Fibroblast of the aortic adventitia (primary cell): ENCODE data around the genes TPCN2, CCND1 and FGF4.

DNA sequence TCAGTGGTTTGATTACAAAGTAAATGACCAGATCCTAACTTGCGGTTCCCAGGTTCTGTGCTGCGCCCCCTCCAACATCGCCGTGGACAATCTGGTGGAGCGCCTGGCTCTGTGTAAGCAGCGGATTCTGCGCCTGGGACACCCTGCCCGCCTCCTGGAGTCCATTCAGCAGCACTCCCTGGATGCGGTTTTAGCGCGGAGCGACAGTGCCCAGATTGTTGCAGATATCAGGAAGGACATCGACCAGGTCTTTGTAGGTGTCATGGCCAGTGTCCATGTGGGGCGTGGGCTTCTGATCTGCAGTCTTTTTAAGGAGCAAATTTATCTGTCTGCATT lies 11.0 kb downstream of the IGHMBP2 start:
- CAGE, long polyA plus RNA, result no peak

GRCh38 chr11:68941730-68942469 lies 38.2 kb downstream of the IGHMBP2 start:
- CAGE, long polyA plus RNA, result no peak

- CAGE, long polyA plus RNA, result no peak
Observed at GRCh38 chr11:69002644-69003022, 10.4 kb downstream of the MRGPRF start.

DNA sequence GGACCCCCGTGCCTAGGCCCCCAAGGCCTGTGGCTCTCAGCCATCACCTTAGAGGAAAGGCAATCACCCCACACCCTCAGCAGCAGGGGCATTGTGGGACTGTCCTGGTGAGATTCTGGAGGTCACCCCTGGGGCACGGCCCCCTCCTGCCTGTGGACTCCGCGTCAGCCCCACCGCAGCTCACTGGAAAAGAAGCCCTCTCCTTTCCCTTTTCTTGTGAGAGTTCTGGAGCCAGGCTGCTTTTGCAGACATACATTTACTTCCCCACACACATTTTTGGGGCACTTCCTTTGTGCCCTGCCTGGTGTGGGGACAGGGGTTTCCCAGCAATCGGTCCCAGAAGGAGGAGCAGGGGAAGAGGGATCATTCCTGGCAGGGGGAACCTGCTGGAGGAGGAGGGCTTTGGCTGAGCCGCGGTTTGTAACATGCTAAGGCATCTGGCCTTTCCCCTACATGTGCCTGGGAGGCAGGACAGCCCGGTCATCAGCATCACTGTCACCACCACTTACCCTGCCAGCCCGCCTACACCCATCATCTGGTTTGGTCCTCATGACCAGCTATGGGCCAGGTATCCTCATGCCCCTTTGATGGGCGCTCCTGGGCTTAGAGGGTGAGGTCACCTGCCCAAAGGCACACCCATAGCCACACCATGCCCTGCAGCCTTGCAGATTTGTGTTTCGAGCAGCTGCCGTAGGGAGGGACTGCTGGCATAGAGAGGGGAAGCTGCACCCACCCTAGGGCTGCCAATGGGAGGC lies 2.9 kb downstream of the MRGPRF start:
- CAGE, long polyA plus RNA, result no peak

DNA sequence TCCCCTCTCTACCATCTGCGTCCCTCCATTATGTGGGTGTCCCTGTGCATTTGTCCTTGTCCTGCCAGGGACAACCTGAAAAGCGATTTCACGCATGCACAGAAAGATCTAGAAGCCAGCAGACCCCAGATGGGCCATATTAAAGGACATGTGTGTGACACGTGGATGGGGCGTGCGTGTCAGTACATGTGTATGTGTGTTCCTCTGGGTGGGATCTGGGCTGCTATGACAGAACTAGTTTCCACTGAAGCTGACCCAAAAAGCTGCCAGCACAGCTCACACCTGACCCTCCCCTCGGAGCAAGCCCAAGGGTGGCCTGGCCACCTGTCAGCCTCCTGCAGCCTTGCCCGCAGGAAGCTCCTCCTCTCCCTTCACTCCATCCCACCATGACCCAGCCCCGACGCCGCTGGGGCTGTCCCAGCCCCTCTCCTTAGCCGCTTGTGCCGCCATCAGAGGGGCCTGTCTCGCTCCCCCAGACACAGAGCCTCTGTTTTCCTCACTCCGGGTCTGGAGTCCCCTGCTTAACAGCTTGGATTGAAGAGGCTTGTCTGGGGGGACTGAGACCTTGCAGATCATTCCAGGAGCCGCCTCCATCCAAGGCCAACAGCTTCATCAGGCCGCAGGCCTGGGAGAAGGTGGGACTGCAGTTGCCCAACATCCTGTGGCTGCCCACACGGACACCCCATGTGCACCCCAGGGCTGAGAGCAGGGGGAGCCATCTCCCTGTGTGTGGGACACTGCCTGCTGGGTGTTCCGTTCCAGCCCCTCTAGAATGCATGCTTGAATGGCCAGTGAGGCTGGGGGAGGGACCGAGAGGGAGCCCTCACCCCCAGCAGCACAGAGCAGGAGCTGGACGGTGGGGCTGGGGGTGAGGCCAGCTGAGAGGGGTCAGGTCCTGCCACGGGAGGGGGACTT lies 875 bp downstream of the MRGPRF start:
- CAGE, long polyA plus RNA, result no peak

GRCh38 chr11:69048531-69049001 lies at the start of gene TPCN2:
TSS of gene TPCN2 (plus strand) at chr11:69048932.
- CAGE, long polyA plus RNA, result no peak

DNA sequence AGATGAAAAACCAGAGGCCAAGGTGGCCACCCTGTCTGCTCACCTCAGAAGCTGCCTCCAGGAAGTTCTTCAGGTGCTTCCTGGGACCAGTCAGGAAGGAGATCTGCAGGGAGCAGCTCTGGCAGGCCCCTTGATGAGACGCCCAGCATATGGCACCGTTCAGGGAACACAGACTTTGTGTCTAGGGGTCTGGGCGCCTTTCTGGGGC lies 1.3 kb downstream of the TPCN2 start:
- CAGE, long polyA plus RNA, result no peak

DNA sequence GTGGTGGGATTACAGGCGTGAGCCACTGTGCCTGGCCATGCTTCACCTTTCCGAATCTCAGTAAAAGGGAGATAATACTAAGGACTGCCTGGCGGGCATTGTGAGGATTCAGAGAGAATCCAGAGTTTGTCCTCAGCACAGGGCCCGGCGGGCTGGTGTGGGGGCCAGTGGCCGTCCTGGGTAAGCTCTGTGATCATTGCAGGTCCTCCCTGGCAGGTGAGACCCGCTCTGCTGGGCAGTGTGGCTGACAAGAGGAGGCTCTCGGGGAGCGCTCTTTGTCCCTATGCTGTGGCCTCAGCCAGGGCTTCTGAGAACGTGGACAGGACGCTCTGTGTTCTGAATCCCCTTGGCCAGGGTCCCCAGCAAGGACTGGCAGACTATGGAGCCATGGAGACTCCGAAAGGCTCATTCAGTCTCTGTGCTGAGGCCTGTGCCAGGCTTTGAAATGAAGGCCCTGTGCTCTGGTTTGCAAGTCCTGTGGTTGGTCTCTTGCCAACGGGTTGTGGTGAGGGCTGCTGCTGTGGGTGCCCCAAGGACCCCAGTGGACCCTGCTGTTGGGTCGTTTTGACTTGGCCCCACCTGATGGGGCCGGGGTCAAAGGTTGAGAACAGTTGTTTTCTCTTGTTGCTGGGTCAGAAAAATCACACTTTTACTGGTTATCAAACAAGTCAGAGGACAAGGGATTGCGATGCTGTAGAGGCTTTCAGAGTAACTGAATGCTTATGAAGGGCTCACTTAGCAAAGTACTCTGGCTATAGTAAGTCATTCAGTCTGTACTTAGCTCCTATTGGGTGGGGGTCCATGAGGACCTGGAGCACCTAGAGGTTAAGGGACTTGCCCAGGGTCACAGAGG lies 2.1 kb downstream of the TPCN2 start:
- CAGE, long polyA plus RNA, result no peak

DNA sequence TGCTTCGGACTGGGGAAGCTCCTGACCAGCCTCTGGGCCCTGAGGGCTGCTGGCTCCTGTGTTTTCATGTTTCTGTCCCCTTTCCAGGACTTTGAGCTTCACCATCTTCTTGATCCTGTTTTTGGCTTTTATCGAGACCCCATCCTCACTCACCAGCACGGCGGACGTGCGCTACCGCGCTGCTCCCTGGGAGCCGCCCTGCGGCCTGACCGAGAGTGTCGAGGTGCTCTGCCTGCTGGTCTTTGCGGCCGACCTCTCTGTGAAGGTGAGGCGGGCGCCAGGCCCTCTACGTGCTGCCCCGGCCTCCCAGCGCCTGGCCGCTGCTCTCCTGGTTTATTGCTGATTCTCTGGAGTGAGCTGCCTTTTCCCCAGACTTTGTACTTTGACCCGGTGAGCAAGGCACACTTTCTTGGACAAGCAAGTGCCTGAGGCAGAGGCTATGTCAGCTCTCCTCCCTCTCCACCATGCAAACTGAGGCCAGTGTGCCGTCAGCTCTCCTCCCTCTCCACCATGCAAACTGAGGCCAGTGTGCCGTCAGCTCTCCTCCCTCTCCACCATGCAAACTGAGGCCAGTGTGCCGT lies 6.4 kb downstream of the TPCN2 start:
- CAGE, long polyA plus RNA, result no peak

- CAGE, long polyA plus RNA, result no peak
Observed at GRCh38 chr11:69080323-69081099, 31.8 kb downstream of the TPCN2 start.

GRCh38 chr11:69210173-69210650 lies 54.5 kb downstream of the SMIM38 start:
- CAGE, long polyA plus RNA, result no peak

DNA sequence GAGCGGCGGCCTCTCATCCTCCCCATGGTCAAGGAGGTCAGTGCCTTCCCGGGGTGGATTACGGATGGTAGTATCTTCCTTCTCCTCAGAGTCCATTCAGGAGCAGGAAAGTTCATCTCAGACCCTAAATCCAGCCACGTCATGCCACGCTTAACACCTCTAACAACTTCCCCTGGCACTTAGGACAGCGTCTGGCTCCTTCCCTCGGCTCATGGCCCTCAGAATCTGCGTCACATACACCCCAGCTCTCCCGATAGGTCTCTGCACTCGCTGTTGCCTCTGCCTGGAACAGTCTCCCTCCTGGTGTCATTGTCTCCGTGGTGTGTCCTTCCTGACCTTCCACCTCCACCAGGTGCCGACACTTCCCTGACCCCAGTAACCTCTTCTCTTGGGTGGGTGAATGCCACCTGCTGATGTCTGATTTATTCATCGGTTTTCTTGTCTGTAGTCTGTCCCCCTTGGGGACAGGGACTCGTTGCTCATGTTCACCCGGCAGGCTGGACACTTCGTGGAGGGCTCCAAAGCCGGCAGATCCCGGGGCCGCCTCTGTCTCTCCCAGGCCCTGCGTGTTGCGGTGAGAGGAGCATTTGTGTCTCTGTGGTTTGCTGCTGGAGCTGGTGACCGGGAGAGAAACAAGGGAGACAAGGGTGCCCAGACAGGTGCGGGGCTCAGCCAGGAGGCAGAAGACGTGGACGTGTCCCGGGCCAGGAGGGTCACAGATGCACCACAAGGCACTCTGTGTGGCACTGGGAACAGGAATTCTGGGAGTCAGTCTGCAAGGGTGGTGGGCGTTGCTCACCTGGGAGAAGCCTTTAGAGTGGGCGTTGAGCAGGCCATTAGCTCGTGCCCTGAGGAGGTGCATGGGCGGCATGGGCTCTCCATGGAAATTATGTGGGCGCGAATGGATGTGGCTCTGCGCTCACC lies 1.5 kb downstream of the MYEOV start:
- CAGE, long polyA plus RNA, result no peak

- CAGE, long polyA plus RNA, result no peak
Observed at GRCh38 chr11:69337010-69337431, 43.1 kb downstream of the MYEOV start.

DNA sequence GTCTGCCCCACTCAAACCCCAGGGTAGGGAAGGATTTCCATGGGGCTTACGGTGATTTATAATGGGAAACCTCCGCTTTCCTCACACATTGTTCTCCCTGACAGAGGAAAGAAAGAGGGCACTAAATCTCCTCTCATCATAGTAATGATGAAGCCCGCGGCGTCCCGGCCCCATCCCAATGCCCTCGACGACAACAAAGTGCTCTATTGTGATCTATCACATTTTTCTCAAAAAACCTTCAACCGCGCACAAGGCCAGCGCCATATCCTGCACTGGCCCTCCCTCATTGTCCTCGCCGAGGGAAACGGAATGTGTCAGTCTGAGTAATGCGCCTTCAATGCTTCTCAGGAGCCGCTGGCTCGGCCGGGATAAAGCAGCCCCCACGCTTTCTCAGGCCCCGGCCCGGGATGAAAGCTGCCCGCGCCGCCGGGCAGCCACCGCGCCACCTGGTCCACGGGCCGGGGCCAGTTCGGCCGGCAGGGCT lies 169.7 kb upstream of the CCND1 start:
- CAGE, long polyA plus RNA, result no peak

- CAGE, long polyA plus RNA, result no peak
Observed at GRCh38 chr11:69638052-69638796, 2.7 kb upstream of the CCND1 start.

- CAGE, long polyA plus RNA, result no peak
Observed at GRCh38 chr11:69640471-69641726, at the start of gene CCND1. TSS of gene CCND1 (plus strand) at chr11:69641156.

DNA sequence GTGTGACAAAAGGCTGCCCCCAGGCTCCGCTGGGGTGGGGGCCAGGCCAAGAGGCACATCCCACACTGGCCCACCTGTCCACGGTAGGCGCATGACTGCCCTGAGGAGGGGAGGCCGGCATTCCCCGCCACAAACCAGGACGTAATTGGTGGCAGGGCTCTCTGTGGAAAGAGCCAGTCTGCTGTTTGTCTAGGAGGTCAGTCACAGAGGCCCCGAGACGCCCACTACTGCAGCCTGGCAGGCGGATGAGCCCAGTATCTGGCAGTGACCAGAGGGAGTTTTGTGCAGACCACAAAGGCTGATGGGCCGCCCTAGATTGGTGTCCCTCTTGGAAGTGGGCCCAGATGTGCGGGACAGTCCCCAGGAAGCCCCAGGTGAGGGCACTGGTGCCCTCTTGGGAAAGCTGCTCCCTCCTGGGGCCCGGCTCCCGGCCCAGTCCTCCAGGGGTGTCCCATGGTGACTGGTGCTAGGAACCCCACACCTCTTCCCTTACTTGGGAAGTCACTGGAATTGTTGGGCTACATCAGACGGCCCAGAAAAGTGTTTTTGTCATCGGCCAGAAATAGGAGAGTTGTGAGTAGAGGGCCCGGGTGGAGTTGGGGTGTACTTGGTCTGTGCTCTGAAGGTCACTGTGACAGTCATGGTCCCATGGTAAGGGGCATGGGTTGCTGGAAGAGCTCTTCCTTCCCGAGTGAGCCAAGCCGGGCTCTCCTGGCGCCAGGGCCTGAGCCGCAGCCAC lies 5.9 kb downstream of the CCND1 start:
- CAGE, long polyA plus RNA, result no peak

- CAGE, long polyA plus RNA, result no peak
Observed at GRCh38 chr11:69651089-69652182, 10.5 kb downstream of the CCND1 start.

GRCh38 chr11:69670042-69670602 lies 5.0 kb downstream of the LTO1 start:
- CAGE, long polyA plus RNA, result no peak

DNA sequence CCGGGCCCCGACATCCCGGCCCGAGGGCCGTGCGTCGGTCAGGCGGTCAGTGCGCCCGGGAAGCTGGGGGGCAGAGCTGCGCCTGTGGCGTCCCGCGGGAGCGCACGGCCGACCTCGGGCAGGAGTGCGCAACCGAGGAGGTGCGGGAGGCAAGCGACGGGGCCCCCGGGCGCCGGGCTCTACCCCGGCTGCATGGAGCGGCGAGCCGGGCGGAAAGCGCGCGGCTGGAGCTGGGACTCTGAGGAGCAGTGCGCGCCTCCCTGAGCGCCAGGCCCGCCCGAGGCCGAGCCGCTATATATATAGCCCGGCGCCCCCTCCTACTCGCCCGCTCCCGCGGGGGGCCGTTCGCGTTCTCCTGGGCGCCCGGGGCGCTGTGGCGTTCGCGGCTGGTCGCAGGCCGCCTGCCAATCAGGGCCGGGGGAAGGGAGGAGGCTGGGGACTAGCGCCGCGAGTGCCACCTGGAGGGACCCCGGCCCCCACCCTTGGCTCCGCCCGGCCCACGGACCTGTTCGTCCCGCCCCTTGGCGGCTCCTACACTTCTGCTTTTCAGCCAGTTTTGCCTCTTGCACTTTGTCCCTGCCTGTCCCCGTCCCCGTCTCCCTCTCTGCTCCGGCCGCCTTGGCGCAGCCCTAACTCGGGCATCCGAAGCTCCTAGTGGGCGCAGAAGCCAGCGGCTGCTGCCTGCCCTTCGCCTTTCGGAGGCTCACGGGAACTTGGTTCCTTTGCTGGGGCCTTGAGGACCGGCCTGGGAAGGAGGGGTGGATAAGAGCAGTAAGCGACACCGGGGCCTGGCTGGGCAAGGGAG lies at the start of gene FGF4:
Gene FGF4 (minus strand): TSS at position 271 of the 805 bp plus-strand sequence.
- CAGE, long polyA plus RNA, result no peak